Bronchus fibroblast of lung (primary cell): ENCODE measurements around a stretch of chr22.

DNA sequence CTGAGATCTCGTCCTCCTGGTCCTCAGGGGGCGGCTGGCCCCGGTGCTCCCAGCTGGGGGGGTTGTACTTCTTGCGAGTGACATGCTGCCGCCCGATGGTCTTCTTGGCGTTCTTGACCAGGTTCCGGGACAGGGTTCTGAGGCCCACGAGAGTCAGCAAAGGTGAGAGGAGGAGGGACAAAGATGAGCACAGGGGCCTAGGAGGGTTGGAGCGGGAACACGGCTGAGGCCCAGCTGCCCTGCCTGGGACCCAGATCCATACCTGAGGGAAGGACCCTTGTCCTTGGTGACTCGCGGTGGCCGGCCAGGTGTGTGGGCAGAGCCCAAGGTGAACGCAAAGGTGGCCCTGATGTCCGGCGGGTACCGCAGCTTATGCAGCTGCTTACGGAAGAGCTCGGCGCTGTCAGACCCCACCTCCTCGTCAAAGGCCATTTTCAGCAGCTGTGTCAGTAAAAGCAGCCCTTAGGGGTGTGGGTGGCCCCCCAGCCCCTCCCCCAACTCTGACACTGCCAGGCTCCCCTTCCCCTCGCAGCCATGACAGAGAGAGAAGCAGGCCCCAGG is 14.5 kb downstream of the SBF1 start:
- RAMPAGE, long total RNA = no peak

DNA sequence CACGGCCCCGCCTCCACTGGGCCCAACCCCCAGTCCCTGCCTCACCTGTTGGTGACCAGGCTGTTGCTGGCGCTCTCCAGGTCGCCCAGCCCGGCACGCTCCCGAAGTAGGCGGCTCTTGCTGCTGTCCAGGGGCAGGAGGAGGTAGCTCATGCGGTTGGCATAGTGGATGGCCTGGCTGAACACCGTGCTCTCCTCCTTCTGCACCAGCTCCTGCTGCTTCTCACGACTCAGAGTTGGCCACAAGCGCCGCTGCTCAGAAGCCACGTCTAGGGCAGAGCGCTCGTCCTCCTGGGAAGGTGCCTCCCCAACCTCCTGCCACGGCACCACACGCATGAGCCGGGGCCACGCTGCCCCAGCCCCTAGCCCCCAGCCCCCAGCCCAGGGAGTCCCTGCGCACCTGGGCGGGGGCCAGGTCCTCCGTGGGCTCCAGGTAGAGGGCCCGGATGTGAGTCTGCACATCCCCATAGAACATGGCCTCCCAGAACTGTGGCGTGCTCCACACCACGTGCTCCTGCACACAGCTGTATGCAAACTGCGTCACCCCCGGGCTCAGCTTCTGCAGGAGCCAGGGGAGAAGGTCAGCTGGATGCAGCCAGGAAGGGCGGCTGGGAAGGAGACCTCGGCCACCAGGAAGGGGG is 12.6 kb downstream of the SBF1 start:
- RAMPAGE, long total RNA = no peak

GRCh38 chr22:50498248-50499007 is 9.1 kb downstream of the LMF2 start:
- RAMPAGE, long total RNA = no peak

DNA sequence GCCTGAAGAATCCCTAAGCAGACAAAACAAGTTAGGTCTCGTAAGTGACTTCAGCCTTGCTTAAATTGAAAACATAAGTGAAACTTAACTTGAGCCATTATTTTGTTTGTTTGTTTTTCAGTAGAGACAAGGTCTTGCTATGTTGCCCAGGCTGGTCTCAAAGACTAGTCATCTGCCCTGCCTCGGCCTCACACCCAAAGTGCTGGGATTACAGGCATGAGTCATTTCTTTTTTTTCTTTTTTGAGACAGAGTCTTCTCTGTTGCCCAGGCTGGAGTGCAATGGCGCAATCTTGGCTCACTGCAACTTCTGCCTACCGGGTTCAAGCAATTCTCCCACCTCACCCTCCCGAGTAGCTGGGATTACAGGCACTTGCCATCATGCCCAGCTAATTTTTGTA is 4.1 kb upstream of the KLHDC7B start:
- RAMPAGE, long total RNA = no peak

DNA sequence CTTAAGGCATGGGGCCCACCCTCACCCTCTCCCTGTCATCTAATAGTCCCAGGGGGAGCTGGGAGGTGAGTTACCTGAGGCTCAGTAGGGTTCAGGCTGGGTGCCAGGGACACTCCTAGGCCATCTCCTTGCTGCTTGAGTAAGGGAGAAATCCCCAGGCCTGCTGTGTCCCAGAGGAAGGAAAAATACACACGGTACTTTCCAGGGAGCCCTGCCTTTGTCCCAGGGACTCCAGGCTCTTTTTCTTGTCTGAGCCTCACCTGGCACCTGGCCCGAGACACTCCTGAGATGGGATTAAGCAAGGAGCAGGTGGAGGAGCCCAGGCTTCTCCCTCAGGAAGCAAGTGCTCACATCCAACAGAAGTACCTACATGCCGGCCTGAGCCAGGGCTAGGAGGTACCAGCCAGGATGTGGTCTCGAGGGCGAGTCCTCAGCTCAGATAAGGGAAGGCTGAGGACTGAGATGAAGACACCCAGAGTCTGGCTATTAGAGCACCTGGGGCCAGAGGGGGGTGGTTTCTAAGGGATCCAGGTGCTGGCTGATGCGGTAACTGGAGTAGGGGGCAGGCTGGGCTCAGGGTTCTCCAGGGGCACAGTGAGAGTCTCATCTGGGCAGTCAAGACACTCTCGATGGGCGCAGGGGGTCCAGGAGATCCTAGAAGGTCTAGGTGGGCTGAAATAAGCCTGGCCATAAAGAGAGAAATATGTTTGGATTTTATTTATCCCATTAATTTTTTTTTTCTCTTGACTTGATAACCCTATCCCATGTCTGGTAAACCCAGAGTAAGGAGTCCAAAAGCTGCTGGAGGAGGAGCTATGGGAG is 775 bp upstream of the KLHDC7B start:
- RAMPAGE, long total RNA = no peak

DNA sequence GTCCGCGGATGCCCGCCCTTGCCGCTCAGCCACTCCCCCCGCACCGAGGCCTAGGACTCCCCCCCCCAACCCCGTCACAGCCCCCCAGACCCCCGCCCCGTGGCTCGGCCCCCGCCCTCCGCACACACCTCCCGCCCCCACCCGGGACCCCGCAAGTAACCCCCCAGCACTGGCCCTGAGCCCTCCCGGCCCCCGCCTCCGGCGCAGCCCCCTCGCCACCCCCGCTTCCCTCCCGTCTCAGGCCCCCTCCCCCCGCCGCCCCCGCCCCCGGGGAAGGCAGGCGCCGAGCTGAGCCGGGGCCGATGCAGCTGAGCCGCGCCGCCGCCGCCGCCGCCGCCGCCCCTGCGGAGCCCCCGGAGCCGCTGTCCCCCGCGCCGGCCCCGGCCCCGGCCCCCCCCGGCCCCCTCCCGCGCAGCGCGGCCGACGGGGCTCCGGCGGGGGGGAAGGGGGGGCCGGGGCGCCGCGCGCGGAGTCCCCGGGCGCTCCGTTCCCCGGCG is 46.2 kb upstream of the ARSA start:
- RAMPAGE, long total RNA = no peak

DNA sequence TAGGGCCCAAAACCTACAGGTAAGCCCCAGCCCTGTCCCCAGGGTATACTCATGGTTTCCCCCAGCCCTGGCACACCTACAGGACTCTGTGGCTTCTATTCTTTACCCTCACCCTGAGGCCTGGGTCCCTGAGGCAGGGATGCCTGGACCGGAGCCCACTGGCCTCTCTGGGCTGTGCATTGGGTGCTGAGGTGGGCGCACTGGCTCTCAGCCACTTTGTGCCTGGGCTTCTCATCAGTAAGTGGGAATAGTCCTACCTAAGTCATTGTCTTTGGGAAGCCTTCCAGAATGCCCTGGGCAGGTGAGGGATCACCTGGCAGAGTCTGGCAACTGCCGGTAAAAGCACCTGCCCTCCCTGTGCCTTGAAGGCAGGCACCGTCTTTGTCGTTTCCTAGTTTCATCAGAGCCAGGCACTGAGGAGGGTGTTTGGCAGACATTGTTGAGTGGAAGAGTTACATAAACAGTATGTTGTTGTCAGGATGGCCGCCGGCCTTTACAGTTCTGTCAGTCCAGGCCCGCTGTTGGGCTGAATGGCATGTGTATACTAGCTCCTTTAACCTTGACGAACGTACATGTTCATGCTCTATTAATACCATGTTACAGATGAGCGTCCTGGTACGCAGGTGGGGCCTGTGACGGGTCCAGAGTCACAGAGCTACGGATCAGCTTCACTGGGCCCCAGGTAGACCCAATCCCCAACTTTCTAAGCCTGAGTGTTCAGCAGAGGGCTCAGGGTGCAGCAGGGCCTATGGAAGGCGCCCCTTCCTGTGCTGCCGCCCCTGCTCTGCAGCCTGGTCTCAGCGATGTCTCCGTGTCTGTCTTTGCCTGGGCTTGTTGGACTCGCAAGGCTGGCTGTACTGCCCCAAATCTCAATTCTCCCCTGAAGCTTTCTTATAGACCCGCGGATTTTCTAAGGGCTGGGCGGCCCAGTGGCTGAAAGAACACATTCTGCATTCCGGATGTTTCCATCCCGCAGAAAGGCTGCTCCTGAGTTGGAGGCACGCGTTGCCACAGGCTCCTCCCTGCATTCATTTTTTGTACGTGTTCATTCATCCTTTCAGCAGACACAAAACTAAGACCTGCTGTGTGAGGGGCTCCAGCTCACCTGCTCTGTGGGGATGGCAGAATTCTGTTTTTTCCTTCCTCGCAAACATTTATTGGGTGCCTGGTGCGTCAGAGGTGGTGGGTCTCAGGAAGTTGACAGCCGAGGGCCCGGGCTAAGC is 42.2 kb upstream of the ACR start:
- RAMPAGE, long total RNA = no peak

GRCh38 chr22:50705257-50706359 is 32.4 kb upstream of the ACR start:
- RAMPAGE, long total RNA = no peak

DNA sequence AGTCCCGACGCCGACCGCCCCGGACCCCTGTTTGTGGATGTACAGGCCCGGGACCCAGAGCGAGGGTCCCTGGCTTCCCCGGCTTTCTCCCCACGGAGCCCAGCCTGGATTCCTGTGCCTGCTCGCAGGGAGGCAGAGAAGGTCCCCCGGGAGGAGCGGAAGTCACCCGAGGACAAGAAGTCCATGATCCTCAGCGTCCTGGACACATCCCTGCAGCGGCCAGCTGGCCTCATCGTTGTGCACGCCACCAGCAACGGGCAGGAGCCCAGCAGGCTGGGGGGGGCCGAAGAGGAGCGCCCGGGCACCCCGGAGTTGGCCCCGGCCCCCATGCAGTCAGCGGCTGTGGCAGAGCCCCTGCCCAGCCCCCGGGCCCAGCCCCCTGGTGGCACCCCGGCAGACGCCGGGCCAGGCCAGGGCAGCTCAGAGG is 16.8 kb upstream of the ACR start:
- RAMPAGE, long total RNA = no peak

- RAMPAGE, long total RNA = no peak
Observed at GRCh38 chr22:50731000-50731968, 6.7 kb upstream of the ACR start.

DNA sequence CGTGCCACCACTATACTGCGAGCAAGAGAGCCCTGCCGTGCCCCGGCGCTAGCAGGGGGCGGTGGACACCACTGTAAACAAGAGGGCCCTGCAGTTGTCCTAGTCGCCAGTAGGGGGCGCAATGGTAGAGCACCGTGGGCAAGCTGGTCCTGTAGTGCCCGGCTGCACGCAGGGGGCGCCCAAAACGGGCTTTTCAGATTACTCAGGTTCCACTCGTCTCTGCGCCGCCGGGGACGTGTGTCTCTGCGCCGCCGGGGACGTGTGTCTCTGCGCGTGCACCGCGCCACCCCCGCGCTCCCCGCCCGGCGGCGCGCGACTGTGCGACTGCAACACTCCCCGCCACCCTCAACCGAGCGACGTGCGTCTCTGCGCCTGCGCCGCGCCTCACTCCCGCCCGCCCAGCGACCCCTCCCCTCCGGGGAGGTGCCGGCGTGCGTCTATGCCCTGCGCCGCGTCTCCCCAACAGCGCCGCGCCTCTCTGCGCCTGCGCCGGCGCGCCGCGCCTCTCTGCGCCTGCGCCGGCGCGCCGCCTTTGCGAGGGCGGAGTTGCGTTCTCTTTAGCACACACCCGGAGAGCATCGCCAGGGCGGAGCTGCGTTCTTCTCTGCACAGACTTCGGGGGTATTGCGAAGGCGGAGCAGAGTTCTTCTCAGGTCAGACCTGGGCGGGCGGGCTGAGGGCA is 23.4 kb upstream of the RABL2B start:
- RAMPAGE, long total RNA = no peak